Mesenchymal stem cell of the bone marrow (primary cell): ENCODE data around the gene EIF3D.

GRCh38 chr22:35914457-35914866 is 114.2 kb downstream of the RBFOX2 start:
- CAGE, long polyA plus RNA = no peak

DNA sequence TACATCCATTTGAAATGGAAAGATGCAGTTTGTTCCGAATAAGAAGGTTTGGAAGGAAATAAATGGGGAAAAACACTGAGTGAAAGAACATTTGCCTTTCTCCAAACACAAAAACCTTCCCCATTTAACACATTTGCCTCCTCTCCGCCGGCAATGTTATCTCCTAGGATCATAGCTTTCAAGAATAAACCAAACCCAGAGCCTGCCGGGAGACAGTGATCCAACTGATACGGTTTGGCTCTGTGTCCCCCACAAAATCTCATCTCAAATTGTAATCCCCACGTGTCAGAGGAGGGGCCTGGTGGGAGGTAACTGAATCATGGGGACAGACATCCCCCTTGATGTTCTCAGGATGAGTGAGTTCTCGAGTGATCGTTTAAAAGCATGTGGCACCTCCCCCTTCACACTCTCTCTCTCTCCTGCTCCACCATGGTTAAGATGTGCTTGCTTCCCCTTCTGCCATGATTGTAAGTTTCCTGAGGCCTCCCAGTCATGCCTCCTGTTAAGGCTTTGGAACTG is 33.3 kb downstream of the RBFOX2 start:
- CAGE, long polyA plus RNA = no peak

GRCh38 chr22:36164529-36165394 is 4.2 kb upstream of the APOL3 start:
- CAGE, long polyA plus RNA = no peak

DNA sequence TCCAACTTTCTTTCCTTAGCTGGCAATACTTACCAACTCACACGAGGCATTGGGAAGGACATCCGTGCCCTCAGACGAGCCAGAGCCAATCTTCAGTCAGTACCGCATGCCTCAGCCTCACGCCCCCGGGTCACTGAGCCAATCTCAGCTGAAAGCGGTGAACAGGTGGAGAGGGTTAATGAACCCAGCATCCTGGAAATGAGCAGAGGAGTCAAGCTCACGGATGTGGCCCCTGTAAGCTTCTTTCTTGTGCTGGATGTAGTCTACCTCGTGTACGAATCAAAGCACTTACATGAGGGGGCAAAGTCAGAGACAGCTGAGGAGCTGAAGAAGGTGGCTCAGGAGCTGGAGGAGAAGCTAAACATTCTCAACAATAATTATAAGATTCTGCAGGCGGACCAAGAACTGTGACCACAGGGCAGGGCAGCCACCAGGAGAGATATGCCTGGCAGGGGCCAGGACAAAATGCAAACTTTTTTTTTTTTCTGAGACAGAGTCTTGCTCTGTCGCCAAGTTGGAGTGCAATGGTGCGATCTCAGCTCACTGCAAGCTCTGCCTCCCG is 12.8 kb downstream of the APOL1 start:
- CAGE, long polyA plus RNA = no peak

DNA sequence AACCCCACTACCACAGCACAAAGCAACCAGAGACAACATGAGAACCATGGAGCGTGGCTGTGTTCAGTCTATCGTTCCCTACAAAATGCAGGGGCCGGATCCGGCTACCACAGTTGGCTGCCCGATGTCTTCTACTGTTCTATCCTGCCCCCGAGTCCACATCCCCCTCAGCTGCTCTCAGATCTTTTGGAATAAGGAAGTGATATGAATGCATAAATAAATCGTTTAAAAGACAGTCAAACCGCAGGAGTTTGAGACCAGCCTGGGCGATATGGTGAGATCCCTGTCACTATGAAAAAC is 36.9 kb downstream of the APOL1 start:
- CAGE, long polyA plus RNA = no peak

GRCh38 chr22:36305629-36306034 is 52.7 kb downstream of the APOL1 start:
- CAGE, long polyA plus RNA = no peak

GRCh38 chr22:36306505-36307252 is 53.7 kb downstream of the APOL1 start:
- CAGE, long polyA plus RNA = no peak

DNA sequence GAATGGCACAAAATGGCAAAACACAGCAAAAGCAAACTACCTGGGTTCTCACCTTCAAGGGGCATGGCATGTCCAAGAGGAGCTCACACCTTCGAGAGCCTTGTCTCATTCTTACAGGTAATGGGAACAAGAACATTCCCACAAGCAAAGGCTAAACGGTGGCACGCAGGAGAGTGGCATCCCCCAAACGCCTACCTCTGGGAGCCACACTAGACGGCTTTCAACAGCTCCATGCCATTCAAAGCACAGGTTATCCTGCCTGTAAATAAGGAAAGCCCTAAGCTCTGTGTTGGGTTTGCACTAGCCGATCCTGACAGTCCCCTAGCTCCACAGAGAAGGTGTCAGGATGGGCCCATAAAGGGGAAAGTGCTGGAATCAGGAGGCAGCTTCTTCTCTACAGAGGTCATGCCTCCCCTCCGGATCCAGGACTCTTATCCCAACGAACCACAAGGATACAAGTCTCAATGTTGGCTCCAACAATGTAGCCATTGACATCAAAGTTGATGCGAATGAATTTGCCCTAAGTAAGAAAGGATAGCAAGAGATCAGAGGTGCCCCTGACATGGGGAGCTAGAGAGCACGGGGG is 66.4 kb downstream of the MYH9 start:
- CAGE, long polyA plus RNA = no peak

- CAGE, long polyA plus RNA = no peak
Observed at GRCh38 chr22:36323749-36324468, 63.9 kb downstream of the MYH9 start.

DNA sequence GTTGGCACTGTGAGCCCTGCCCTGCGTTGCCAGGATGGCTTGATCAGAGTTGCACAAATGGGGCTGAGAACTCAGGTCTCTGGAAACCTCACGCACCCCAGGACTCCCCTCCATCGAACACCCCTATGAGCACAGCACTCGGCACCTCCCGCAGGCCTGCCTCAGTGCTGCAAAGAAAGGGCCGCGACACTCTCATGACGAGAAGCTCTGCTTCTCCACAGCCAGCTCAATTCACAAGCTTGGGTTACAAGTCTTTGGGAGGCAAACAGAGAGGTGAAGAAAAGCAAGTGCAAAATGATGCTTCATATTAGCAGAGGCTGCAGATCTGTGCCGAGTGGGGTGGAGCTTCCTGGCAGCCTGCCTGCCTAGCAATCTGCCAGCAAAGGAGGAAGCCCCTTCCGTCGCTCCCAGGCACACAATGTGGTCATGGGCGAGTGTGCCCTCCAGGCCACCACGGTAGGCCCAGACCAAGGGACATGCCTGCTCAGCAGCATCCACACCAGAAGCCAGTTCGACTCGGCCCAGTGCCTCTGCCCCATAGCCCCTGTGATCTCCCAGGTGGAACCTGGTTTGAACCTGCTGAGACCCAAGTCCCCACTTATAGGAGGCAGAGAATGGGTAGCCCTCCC is 55.6 kb downstream of the MYH9 start:
- CAGE, long polyA plus RNA = no peak

- CAGE, long polyA plus RNA = no peak
Observed at GRCh38 chr22:36351608-36352478, 35.9 kb downstream of the MYH9 start.

DNA sequence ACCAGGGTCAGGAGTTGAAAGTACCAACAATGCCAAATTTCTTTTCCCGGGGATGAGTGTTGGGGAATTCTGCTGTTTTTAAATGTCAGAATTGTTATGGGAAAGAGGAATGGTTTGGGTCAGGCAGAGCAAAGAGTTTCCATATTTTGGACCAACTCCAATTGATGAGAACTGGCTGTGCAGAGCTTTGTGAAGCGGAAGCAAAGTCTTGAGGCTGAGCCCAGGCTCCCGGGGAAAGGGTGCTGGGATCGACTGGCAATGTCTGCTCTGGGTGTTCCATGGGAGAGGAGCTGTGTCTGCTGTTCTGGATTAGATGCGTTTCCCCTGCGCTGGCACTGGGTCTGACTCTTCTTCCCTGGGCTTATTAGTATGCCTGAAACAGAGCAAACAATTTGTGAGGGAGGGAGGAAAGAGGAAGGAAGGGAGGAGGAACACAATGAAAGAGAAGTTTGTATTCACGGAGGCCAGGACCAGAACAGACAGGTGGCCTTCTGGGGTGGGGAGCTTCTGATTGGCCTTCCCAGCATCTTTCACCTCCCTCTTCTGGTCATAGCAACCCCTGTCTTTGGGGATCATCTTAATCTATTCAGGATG is 36.1 kb downstream of the TXN2 start:
- CAGE, long polyA plus RNA = no peak

- CAGE, long polyA plus RNA = no peak
Observed at GRCh38 chr22:36468011-36468442, 13.4 kb downstream of the TXN2 start.

- CAGE, long polyA plus RNA = no peak
Observed at GRCh38 chr22:36469943-36470556, 11.4 kb downstream of the TXN2 start.

DNA sequence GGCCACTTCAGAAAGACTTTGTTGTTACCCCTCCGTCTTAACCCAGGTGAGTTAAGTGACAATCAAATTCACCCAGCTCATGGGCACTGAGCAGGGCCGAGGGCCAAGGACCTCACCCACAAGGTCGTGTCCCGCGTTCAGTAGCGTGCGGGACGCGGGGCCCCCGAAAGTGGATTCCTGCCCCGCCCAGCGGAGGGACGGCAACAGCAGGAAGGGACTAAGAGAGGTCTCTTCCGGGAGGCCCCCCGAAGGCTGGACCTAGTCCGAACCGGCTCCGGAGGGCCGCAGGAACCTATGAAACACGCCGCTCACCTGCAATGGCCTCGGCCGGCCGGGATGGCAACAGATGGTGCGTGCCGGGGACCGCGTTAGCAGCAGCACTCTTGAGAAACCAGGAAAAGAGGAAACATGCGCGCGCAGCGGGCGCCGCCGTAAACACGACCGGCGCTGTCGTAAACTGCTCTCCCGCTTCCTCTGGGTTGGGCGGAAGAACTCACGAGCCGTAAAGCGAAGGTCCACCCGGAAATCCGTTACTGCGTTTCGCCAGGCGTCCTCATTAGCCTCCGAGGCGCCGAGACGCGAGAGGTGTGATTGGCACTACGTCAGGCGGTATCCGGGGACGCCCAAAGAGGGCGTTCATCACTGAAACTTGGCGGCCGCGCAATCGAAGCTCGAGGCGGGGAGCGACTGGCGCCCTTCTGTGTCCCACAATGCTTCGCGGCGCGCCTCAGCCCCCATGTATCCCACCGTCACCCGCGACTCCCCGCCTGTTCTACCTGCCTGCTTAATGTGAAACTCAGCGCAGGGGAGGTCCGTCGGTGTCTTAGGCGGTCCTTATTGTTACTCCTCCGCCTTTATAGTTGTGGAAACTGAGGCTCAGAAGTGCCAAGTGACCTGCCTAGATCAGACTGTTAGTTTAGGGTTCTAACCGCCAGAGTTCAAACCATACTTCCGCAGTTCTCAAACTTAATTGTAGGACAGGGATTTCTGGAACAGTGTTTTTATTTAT is at the start of gene EIF3D:
Gene EIF3D, minus strand, starts transcription at position 403 of the 1,009 bp plus-strand sequence.
- CAGE, long polyA plus RNA = no peak

DNA sequence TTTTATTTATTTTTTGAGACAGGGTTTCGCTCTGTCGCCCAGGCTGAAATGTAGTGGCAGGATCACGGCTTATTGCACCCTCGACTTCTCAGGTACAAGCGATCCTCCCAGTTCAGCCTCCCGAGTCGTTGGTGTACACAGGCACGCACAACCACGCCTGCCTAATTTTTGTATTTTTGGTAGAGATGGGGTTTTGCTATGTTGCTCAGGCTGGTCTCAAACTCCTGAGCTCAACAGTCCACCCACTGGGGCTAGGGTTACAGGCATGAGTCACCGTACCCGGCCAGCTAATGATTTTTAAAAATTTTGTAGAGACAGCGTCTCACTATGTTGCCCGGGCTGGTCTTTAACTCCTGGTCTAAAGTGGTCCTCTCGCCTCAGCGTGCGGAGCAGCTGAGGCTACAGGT is 810 bp upstream of the EIF3D start:
- CAGE, long polyA plus RNA = no peak

DNA sequence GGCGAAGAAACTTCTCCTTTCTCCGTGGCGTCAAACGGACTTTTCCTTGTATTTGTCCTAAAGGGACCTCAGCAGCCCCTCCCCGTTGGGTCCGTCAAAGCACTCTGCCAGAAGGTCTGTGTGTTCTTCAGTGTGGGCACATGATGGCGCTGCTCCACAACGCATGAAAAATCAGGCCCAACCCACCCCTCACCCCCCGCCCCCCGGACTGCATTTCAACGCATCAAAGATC is 17.3 kb upstream of the EIF3D start:
- CAGE, long polyA plus RNA = no peak

DNA sequence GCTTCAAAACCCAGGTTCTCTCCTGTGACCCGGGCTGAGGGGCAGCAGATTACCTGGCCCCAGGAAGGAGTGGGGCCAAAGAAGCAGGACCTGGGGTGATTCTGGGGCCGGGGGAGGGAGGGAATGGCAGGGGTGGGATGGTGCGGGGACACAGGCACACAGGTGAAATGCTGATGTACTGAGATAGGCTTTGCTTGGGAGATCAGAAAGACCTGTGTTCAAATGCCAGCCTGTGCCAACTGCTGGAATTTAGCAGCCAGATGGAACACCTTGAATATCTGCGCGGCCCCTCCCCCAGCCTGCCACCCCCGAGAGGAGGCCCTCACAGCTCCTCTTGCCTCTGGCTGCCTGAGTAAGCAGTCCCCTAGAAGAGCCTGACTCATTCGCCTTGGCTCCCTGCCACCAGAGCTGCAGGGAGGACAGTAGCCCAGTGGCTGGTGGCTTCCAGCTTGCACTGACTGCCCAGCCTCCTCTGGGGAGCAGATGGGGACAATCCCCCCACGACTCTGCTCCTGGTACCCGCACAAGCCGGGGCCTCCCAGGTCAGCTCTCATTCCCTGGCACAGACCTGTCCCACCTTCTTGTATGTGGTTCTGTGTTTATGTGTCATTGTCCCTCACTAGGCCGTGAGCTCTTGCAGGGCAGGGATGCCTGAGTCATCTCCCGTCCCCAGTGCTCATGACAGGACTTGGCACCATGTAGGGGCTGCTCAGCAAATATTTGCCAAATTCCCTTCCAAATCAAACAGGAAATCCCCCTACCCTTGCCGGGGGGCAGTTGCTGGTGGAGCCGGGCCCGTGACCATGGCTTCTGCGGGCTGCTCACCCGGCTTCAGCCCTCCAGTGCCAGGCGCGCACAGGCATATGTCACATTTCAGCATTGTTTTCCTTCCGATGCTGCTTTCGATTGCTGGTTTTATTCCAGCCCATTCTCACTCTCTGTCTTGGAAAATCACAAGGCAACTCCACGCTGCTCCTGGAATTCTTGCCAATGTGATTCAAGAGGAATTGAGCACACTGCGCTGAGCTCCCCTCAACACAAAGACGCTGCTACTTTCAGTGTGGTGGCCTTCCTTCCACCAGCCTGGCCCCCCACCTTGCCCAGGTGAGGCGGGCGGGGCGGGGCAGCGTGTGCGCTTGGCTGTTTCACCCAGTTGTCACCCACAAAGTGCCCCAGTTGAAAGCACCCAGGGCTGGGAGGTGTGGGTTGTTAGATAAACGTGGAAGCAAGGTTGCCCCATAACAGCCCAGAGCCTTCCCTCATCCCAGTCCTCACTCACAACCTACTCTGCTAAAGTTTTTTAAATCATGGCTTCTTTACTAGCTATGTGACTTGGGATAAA is 43.5 kb downstream of the CACNG2 start:
- CAGE, long polyA plus RNA = no peak

DNA sequence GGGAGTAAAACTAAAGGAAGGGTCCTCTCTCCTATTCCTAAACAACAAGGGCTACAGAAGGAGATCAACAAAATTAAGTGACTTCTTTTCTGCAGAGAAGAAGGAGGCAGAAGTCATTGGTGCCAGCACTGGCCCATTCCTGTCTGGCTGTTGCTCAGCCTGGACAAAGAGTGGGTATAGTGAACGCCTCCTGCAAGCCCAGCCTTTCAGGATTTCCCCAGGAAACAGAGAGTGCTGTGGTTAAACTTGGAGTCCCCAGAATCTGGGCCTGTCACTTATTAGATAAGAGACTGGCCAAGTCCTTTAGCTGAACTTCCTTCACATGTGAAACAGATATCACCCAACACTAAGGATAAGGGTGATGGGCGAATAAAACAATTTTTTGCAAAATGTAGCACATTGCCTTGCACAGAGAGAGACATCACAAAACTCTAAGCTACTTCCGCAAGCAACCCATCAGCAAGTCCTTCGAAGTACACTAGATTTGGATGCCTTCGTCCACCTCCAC is 755 bp upstream of the TEX33 start:
- CAGE, long polyA plus RNA = no peak

- CAGE, long polyA plus RNA = no peak
Observed at GRCh38 chr22:37021043-37021538, 1.5 kb downstream of the MPST start.